Prostate gland (tissue), 2 donors: ENCODE data around the genes LENG9, LILRB1, KIR2DL1, TMEM86B and HSPBP1.

- PRO-cap, result no peak
- RAMPAGE, long total RNA, 2 experiments, result no peak in any of the 2 experiments
Observed at GRCh38 chr19:54316608-54317541, 3.9 kb upstream of the LILRA5 start.

GRCh38 chr19:54356661-54357512, 7.8 kb downstream of the LAIR1 start:
- PRO-cap, result no peak
- RAMPAGE, long total RNA, 2 experiments, result no peak in any of the 2 experiments

- PRO-cap, result no peak
- RAMPAGE, long total RNA, 2 experiments, result no peak in any of the 2 experiments
Observed at GRCh38 chr19:54370385-54370851, 5.7 kb upstream of the LAIR1 start.

DNA sequence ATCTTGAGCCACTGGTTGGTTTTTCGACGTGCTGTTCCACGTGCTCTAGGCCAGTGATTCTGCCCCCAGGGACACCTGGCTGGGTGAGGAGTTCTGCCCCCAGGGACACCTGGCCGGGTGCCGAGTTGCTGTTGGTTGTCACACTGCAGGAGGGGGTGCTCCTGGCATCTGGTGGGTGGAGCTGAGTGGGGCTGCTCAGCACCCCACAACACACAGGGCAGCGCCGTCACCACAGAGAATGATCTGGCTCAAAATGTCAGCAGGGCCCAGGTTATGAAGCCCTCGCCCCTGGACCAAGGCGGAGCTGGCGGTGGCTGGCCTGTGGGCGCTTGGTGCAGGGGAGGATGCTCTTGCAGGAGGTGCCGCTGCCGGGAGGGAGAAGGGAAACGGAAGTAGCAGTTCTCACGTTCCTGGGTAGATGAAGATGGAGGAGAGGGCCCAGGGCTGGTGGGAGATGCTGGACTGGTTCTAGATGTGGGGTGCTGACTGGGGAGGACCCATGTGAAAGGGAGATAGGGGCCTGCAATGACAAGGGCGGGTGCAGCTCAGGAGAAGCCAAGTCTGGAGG, 14.2 kb upstream of the LENG8 start:
- PRO-cap, result no peak
- RAMPAGE, long total RNA, 2 experiments, result start-site peak on the minus strand in 1 of 2 experiments, centred at position 215 of the sequence, 10 reads per replicate

- PRO-cap, result unidirectional peak, minus-strand start at chr19:54463770; bidirectional peak, plus-strand start at chr19:54464532, minus-strand start at chr19:54464273
- RAMPAGE, long total RNA, 2 experiments, result no peak in any of the 2 experiments
Observed at GRCh38 chr19:54463489-54464330, at the start of gene LENG9. Gene LENG9, minus strand, starts transcription at chr19:54463778.

DNA sequence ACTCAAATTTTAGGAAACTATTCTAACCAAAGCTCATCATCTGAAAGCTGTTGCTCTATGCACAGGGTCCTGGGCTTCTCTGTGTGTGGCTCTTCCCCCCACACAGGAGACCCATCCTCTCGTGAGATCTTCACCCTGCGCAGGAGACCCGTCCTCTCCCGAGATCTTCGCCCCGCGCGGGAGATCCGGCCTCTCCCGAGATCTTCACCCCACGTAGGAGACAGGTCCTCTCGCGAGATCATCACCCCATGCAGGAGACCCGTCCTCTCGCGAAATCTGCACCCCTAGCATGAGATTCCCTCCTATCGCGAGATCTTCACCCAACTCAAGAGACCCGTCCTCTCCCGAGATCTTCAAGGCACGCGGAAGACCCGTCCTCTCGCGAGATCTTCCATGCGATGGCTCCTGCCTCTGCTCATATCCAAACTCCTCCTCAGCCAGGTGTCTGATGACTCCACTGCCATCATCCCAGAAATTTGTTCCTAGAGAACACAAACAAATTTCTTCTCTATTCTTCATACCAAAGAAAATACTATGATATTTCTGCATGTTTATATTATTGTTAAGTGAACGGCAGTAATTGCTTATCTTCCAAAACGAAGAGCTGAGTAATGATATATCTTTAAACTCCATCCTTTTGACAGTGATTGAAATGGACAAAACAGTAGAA, 24.4 kb downstream of the LAIR2 start:
- PRO-cap, result no peak
- RAMPAGE, long total RNA, 2 experiments, result no peak in any of the 2 experiments

DNA sequence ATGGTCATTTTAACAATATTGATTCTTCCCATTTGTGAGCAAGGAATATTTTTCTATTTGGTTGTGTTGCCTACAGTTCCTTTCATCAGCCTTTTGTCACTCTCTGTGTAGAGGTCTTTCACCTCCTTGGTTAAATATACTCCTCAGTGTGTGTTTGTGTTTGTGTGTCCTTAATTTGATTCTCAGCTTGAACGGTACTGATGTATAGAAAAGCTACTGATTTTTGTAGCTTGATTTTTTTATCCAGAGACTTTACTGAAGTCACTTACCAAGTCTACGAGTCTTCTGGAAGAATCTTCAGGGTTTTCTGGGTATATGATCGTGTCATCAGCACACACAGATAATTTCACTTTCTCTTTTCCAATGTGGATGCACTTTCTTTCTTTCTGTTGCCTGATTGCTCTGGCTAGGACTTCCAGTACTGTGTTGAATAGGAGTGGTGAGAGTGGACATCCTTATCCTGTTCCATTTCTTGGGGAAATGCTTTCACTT, 8.0 kb upstream of the LILRB1 start:
- PRO-cap, result no peak
- RAMPAGE, long total RNA, 2 experiments, result no peak in any of the 2 experiments

DNA sequence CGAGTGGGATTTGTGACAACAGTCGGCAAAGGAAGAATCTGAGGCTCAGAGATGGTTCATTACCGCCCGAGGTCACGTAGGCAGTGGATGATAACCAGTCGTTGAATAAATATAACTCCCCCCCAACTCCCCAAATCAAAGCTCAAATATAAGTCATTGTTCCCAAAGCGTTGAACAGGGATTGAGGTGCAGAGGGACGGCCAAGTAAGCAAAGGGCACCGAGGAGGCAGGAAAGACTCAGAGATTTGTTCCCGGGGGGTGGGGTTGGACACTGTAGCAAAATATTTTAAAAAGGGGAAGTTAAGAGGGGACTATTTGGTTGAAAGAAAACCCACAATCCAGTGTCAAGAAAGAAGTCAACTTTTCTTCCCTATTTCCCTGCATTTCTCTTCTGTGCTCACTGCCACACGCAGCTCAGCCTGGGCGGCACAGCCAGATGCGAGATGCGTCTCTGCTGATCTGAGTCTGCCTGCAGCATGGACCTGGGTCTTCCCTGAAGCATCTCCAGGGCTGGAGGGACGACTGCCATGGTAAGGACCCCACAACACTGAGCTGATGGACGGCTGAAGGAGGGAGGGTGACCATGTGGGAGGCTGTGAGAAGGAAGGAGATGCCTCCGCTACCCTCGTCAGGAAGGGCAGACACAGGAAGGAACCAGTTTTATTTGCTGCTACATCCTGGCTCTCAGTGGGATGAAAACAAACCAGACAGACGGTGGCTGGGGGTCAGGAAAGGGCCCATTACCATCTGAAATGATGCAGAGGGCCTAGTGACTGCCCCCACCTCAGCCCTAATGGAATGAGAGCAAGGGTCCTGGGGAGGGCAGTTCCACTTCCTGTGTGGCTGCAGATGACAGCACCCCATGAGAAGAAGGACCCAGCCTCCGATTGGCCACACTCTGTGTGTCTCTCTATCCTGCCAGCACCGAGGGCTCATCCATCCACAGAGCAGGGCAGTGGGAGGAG, at the start of gene LILRB1:
LILRB1 (plus strand) TSS at position 381 of the 965 bp plus-strand sequence.
- PRO-cap, result no peak
- RAMPAGE, long total RNA, 2 experiments, result start-site peak on the plus strand in 1 of 2 experiments, centred at position 375 of the sequence, 9 reads per replicate

DNA sequence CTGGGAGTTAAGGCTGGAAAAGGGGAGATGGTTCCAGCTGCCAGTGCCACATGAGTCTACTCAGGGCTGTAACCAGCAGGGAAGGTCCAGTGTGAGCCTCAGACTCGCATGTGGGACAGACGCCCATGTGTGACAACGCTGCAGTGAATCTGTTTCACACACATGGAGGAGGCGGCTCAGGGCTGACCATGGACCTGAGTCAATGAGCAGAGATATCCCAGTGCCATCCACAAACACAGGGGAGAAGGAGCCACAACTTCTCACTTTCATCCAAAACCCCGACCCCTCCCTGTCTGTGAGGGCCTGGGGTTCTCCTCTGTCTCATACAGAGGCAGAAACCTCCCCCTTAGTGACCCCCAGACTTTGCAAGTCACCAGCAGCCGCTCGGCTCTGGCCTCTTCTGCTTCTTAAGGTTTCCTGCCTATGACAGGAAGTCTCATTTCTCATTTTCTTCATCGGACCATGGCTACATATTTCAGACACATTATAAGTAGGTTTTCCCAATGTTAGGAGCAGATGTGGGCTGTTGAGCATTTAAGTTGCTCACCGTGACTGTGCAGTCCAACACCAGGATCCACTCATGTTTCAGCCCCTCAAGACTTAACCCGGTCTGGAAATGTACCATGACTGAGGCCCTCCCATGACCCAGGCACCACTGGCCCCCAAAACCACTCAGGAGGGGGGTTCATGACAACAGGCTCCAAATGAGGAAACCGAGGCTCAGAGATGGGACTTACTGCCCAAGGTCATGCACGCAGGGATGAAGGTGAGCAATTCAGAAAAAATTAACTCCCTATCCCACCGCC, 12.7 kb downstream of the LILRB1 start:
- PRO-cap, result no peak
- RAMPAGE, long total RNA, 2 experiments, result no peak in any of the 2 experiments

GRCh38 chr19:54662085-54662488, 698 bp upstream of the LILRB4 start:
- PRO-cap, result no peak
- RAMPAGE, long total RNA, 2 experiments, result no peak in any of the 2 experiments

DNA sequence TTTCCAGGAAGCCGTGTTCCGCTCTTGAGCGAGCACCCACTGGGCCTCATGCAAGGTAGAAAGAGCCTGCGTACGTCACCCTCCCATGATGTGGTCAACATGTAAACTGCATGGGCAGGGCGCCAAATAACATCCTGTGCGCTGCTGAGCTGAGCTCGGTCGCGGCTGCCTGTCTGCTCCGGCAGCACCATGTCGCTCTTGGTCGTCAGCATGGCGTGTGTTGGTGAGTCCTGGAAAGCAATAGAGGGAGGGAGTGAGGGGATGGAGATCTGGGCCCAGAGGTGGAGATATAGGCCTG, at the start of gene KIR2DL1:
KIR2DL1 (plus strand) TSS at position 132 of the 298 bp plus-strand sequence.
- PRO-cap, result no peak
- RAMPAGE, long total RNA, 2 experiments, result no peak in any of the 2 experiments

GRCh38 chr19:54792856-54793473, 10.4 kb upstream of the KIR2DL4 start:
- PRO-cap, result no peak
- RAMPAGE, long total RNA, 2 experiments, result no peak in any of the 2 experiments

DNA sequence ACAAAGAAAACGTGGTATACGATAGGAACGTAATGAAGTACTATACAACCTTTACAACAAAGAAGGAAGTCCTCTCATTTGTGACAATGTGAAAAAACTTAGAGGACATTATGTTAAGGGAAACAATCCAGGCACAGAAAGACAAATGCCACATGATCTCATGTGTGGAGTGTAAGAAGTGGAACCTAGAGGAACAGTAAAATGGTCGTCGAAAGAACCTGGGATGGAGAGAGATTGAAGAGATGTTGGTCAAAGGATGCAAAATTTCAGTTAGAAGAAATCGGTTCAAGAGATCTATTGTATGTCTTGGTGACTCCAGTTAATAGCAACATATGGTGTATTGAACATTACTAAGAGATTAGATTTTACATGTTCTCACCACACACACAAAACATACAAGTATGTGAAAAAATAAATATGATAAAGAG, 2.2 kb upstream of the KIR2DL4 start:
- PRO-cap, result no peak
- RAMPAGE, long total RNA, 2 experiments, result no peak in any of the 2 experiments

- PRO-cap, result no peak
- RAMPAGE, long total RNA, 2 experiments, result no peak in any of the 2 experiments
Observed at GRCh38 chr19:54892006-54892380, 14.0 kb upstream of the NCR1 start.

- PRO-cap, result no peak
- RAMPAGE, long total RNA, 2 experiments, result no peak in any of the 2 experiments
Observed at GRCh38 chr19:54938927-54939312, 27.3 kb upstream of the NLRP2 start.

- PRO-cap, result no peak
- RAMPAGE, long total RNA, 2 experiments, result start-site peak on the minus strand in 2 of 2 experiments, at chr19:55094346-55094437 at its widest, 32 to 48 reads per replicate
Observed at GRCh38 chr19:55094193-55094484, 18.5 kb downstream of the EPS8L1 start.

- PRO-cap, result no peak
- RAMPAGE, long total RNA, 2 experiments, result no peak in any of the 2 experiments
Observed at GRCh38 chr19:55178569-55179247, 1.4 kb downstream of the SYT5 start.

- PRO-cap, result no peak
- RAMPAGE, long total RNA, 2 experiments, result no peak in any of the 2 experiments
Observed at GRCh38 chr19:55228654-55229075, at the start of gene TMEM86B. Gene TMEM86B, minus strand, starts transcription at chr19:55228763.

DNA sequence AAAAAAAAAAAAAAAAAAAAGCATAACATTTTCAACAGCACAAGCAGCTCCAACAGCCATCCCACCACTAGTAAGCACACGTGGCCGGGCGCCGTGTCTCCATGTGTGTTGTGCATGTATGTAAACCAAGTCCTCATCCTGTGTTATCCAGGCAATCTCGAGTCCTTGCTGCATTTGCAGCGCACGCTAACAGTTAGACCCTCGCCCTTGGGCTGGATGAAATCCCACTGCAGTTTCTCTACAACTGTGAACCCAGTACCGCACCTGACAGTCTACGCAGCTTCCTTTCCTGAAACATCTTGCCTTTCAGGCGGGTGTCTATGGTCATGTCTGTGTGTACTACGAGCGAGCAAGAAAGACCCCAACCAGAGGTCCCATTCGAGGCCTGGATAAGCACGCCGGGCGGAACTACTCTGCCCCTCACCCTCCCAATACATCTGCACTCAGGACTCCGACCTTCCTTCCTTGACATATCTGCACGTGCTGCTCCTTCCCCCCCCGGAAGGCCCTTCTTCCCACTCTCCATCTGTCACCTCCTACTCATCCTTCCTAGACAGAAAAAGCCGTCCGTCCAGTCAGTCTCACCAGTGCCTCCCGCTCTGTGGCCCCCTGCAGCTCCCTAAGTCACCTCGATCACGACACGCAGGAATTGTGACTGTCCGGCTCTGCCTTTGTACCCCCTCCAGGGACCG, 1.6 kb downstream of the PPP6R1 start:
- PRO-cap, result no peak
- RAMPAGE, long total RNA, 2 experiments, result no peak in any of the 2 experiments

GRCh38 chr19:55279755-55280882, at the start of gene HSPBP1:
Gene HSPBP1, minus strand, starts transcription at chr19:55280110.
- PRO-cap, result bidirectional peak, plus-strand start at chr19:55280161, minus-strand start at chr19:55280111; bidirectional peak, plus-strand start at chr19:55280526, minus-strand start at chr19:55280319
- RAMPAGE, long total RNA, 2 experiments, result start-site peak on the minus strand in 1 of 2 experiments, at chr19:55280056-55280071 at its widest, 26 reads per replicate